M059J (cell line): ENCODE measurements around a stretch of chr17.

DNA sequence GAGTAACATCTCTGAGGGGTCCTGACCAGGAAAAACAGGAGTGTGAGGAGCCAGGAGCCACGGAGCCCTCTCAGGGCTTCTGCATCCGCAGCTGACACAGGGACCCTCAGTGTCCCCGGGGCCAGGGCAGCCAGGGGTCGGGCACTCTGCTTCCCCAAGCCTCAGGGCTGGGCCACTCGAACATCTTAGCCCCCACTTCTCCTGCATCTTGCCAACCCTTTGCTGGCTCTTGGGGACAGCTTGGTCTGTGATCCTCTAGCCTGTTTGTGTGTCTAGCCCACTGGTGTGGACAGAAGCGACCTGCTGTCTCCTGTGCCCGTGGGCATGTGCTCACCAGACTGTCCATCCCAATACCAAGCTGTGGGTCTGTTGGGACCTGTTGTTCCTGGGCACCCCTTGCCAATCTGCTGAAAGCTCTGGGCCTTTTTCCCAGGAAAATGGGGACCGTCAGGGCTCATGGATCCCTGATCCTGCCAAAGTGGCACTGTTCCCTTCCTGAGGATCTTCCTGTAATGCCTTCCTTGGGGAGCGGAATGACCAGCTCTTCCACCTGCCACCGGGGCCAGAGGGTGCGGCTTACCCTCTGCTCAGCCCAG is 59.1 kb downstream of the BAIAP2 start:
- RAMPAGE, long total RNA = no peak

DNA sequence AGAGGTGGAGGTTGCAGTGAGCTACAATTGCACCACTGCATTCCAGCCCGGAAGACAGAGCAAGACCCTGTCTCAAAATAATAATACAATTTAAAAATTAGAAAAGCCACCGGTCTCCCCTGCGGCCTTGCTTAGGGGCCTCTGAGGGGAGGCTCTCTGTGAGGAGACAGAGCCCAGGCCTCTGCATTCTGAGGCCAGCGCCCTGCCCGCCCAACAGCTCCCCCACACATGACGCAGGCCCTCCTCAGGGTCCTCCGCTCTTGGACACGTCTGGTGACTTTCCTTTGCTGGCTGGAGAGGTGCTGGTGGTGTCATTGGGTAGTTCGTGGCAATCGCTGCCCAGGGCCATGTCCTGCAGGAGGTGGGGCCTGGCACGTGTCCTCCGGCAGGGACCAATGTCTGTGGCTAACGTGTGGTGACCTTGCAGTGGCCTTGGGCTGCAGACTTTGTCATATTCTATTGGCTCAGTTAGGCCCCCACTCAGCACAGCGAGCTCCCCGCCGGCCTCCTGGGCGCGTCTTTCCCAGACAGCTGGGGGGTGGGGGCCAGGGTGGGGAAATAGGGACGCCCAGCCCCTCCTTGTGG is 52.2 kb upstream of the PVALEF start:
- RAMPAGE, long total RNA = no peak

DNA sequence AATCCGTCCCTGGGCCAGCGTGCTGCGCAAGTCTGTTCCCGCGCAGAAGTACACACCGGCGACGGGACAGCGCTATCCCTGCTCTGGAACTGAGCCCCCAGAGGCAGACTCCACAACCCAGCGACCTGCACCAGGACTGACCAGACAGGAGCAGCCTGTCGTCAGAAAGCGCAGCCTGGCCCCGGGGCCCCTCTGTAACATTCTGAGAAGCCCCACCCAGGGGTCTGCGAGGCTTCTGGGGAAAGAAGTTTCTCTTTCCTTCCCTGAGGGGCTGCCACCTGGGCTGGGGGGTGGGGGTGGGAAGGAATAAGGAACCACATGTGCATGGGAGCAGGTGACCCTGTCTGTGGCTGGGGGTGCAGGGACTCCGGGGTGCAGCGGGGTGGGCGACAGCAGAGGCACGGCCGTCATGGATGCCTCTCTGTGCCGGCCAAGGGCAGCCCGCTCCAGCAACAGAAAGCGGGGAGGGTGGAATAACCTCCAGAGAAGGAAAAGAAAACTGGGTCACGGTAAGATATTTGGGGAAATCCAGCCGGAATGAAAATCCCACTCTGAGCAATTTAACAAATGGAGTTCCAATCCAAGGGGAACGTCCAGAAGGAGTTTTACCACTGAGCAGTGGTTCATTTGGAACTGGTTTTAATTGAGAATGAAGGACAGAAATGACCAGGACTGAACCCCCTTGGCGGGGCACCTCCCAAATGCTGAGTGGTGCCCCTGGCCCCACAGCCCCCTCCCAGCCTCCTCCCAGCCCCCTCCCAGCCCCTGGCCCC is 4.2 kb downstream of the NDUFAF8 start:
- RAMPAGE, long total RNA = no peak

DNA sequence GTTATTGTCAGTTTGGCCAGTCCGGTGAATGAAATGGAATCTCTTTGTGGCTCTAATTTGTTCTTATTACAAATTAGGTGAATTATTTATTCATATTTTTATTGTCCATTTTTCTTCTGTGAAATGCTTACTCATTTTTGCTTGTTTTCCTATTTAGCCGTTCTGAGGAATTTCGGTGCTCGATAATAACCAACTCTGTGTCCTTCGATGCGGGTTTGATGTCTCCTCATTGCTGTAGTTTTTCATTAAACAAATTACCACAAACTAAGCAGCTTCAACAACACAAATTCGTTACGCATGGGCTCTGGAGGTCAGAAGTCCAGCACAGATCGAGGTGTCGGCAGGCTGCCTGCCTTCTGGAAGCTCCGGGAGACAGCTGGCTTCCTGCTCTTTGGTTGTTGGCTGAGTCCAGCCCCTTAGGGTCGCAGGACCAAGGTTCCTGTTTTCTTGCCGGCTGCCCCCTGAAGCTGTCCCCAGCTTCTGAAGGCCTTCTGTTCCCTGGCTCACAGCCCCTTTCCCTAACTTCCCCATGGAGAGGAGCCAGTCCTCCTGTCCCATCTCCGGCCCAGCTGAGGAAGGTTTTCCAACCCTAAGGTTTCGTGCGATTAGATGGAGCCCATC is 4.2 kb upstream of the SLC38A10 start:
- RAMPAGE, long total RNA = no peak

- RAMPAGE, long total RNA = no peak
These were observed 29.5 kb upstream of the BAHCC1 start for GRCh38 chr17:81365659-81366353.

- RAMPAGE, long total RNA = no peak
These were observed 23.0 kb upstream of the BAHCC1 start for GRCh38 chr17:81372042-81372803.

- RAMPAGE, long total RNA = no peak
These were observed 8.2 kb upstream of the BAHCC1 start for GRCh38 chr17:81386850-81387731.

- RAMPAGE, long total RNA = no peak
These were observed 5.3 kb upstream of the BAHCC1 start for GRCh38 chr17:81389526-81390745.

- RAMPAGE, long total RNA = no peak
These were observed 3.3 kb upstream of the BAHCC1 start for GRCh38 chr17:81391779-81392524.

DNA sequence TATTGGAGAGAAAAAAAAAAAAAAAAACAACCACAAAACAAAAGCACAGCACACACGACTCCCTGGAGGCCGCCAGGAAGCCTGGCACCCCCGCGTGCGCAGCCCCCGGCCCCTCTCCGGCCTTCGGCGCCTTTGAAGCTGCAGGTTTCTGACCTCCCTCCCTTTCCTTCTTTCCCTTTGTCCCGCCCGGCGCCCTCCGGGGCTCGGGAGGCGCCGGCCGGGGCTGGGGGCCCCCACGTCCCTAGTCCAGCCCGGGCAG is 2.1 kb downstream of the BAHCC1 start:
- RAMPAGE, long total RNA = no peak

DNA sequence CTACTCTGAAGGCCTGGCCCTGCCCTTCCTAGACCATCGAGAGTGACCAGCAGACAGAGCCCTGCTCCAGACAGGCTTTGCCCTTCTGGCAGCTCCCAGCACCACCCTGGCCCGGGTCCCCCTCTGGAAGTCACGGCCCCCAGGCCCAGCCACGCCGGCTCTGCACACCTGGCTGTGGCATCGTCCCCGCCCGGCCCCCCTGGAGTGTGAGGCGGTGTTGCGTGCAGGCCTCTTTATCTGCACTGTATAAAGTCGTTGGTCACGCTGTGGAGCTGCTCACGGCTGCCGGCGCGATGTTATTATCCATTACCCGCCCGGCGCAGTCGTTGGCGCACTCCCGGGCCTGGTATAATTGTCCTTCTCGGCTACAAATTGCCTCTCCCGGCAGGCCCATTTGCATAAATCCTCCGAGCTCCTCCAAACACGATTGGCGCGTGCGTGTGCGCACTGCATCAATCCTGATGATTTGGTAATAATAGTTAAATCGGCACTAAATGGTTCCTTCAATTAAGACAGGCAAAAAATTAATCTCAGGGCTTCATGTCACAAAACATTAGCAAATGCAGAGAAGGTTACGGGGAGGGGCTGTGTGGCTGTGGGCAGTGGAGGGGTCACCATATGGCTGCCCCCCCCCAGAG is 57.8 kb downstream of the BAHCC1 start:
- RAMPAGE, long total RNA = no peak

- RAMPAGE, long total RNA = no peak
These were observed 24.8 kb downstream of the ACTG1 start for GRCh38 chr17:81487716-81488256.

DNA sequence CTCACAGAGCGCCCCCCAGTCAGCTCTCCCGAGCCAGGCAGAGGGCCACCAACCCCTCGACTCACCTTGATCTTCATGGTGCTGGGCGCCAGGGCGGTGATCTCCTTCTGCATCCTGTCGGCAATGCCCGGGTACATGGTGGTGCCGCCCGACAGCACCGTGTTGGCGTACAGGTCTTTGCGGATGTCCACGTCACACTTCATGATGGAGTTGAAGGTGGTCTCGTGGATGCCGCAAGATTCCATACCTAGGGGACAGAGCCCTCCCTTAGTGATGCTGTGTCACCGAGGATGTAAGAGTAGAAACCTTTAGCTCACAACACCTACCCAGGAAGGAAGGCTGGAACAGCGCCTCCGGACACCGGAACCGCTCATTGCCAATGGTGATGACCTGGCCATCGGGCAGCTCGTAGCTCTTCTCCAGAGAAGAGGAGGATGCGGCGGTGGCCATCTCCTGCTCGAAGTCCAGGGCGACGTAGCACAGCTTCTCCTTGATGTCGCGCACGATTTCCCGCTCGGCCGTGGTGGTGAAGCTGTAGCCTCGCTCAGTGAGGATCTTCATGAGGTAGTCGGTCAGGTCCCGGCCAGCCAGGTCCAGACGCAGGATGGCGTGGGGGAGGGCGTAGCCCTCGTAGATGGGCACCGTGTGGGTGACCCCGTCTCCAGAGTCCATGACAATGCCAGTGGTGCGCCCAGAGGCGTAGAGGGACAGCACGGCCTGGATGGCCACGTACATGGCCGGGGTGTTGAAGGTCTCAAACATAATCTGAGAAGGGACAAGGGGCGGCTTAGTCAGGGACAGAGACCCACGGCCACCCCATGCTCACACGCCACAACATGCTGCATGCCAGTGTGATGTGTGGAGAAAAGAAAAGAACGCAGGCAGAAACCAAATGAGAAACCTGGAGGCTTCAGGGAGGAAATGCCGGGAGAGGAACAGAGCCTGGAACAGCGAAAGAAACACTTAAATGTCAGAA is 1.4 kb downstream of the ACTG1 start:
- RAMPAGE, long total RNA = no peak

DNA sequence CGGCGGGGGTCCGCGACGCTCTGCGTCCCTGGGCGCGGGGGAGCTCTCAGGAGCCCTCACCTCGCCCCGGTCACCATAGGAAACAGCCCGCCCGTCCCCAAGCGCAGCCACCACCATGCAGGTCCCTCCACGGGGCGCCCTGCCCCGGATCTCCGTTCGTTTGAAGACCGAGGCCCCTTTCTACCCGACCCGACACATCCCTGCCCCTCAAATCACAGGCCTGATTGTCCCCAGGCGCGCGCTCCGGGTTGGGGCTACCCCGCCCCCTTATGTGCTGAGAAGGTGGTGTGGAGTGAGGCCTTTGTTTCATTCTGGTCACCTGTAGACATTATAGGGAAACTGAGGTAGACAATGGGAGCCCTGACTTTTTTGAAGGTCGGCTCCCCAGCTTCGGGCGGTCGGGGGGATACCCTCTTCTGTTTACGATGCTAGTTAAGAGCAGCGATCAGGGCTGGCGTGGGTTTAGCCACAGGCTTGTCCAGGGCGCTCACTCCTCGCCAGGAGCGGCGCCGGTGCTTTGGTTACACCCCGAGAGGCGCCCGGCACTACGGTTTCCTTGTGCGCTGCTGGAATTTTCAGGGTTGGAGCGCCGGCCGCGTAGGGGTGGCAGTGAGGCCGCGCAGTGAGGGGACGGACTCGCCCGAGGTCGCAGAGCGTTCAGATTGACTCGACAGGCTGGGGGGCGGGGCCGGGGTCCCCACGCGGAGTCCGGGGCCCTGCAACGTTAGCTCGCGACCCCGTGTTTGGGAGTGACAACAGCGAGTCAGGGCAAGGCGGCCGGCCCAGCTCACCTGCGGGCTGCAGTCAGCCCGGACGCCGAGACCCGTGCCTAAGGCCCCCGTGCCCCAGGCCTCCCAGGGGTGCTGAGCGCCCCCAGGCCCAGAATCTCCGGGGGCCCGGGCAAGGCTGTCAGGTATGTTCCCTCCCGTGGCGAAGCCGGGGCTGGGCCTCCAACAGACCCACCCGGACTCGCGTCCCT is 998 bp upstream of the ACTG1 start:
- RAMPAGE, long total RNA = no peak

- RAMPAGE, long total RNA = no peak
These were observed 9.9 kb downstream of the FSCN2 start for GRCh38 chr17:81537773-81538871.

GRCh38 chr17:81551905-81552273 is 264 bp downstream of the FAAP100 start:
- RAMPAGE, long total RNA = no peak

GRCh38 chr17:81556609-81556934 is 4.4 kb upstream of the FAAP100 start:
- RAMPAGE, long total RNA = no peak

GRCh38 chr17:81577299-81578106 is 25.4 kb upstream of the FAAP100 start:
- RAMPAGE, long total RNA = no peak

- RAMPAGE, long total RNA = no peak
These were observed 1.3 kb downstream of the SLC25A10 start for GRCh38 chr17:81713066-81714114.

- RAMPAGE, long total RNA = no peak
These were observed 4.0 kb downstream of the P4HB start for GRCh38 chr17:81856275-81856723.